Metanephros (tissue), 2 donors: ENCODE results near the genes DDX50, SRGN and SUPV3L1.

- RAMPAGE, long total RNA = no peak
These were observed 68.2 kb downstream of the NRBF2 start for GRCh38 chr10:63201344-63201704.

- RAMPAGE, long total RNA = no peak
These were observed 122.9 kb downstream of the NRBF2 start for GRCh38 chr10:63256072-63256320.

- RAMPAGE, long total RNA = no peak
These were observed 573 bp upstream of the REEP3 start for GRCh38 chr10:63520602-63521054.

- RAMPAGE, long total RNA = no peak
These were observed 108.8 kb downstream of the REEP3 start for GRCh38 chr10:63629923-63630406.

DNA sequence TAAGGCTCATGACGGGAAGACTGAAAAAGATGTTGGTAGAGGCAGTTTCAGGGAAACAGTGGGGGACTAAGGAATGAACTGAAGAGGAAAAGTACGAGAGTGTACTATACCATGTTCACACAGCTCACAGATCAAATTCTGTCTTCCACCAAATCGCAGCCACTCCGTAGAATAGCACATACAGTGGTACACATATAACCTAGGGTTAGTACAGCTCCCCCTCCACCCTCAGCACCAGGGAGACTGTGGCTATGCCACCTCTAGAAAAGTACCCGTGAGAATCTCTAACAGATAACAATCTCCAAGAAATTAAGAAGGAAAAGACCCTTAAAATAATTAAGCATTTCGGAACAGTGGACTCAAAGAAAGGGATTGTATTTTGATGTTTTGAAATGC lies 344.8 kb downstream of the REEP3 start:
- RAMPAGE, long total RNA = no peak

- RAMPAGE, long total RNA = no peak
These were observed 365.9 kb downstream of the REEP3 start for GRCh38 chr10:63886982-63887665.

DNA sequence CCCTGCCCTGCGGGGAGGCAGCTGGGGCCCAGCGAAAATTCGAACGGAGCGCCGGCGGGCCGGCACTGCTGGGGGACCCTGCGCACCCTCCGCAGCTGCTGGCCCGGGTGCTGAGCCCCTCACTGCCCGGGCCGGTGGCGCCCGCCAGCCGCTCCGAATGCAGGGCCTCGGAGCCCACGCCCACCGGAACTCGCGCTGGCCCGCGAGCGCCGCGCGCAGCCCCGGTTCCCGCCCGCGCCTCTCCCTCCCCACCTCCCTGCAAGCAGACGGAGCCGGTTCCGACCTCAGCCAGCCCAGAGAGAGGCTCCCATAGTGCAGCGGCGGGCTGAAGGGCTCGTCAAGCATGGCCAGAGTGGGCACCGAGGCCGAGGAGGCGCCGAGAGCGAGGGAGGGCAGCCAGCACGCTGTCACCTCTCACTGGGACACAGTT lies 675.7 kb downstream of the REEP3 start:
- RAMPAGE, long total RNA = no peak

DNA sequence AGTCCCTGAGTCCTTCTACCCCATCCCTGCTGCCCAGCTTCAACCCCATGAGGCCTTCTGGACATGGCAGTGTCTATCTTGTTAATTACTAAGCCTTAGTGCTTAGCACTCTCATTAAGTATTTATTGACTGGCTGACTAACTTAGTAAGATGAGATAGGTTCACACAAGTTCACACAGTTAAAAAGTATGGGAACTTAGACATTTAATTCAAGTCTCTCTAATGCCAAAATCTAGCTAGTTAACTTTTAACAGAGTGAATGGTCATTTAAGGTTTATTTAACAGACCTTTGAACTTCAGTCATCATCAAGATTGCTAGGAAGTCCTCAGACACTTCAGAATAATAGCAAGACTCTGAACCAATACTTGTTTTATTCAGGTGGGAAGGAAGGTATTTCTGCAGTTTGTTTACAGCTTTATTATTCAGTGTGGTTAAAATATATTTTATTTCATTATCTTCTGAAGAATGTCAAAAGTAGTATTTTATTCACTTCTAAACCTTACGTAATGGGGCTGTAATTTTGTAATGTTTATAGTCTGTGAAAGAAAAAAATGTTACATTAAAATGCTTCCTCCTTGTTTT lies 848.9 kb downstream of the REEP3 start:
- RAMPAGE, long total RNA = no peak

DNA sequence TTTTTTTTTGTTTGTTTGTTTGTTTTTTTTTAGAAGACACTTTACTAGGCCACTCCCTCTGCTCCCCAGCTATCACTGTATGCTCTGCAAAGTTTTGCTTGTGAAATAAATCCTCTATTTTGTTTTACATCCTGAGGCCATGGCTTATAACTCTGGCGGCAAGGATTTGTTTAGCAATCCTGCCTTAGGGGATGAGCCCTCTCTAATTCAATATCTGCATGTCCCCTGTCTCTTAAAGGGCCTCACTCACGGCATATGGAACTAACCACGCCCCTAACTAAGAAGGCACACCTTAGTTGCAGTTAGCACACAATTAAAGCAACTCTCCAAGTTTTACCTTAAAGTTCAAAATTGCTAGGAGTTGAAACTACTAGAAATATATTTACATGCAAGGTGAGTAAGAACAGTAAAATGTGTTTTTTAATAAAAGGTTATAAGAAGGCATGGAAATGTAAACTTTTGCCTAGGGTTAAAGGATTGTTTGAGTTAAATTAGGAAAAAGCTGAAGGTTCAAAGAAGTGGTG lies 1354.6 kb upstream of the LRRTM3 start:
- RAMPAGE, long total RNA = no peak

DNA sequence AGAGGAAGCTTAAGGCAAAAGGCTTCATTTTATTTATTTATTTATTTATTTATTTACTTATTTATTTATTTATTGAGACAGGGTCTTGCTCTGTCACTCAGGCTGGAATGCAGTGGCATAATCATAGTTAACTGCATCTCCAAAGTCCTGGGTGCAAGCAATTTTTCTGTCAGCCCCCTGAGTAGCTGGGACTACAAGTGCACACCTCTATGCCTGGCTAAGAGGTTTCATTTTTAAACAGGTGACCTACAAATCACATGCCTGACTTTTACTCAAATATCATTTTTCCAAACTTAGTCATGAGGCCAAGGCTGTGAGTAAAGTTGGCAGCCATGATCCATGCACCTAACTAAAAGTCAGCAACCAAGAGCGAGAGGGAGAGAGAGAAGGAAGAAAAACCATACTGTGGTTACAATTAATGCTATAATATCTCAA lies 1305.3 kb upstream of the LRRTM3 start:
- RAMPAGE, long total RNA = no peak

- RAMPAGE, long total RNA = no peak
These were observed 704.9 kb upstream of the LRRTM3 start for GRCh38 chr10:66220918-66221295.

DNA sequence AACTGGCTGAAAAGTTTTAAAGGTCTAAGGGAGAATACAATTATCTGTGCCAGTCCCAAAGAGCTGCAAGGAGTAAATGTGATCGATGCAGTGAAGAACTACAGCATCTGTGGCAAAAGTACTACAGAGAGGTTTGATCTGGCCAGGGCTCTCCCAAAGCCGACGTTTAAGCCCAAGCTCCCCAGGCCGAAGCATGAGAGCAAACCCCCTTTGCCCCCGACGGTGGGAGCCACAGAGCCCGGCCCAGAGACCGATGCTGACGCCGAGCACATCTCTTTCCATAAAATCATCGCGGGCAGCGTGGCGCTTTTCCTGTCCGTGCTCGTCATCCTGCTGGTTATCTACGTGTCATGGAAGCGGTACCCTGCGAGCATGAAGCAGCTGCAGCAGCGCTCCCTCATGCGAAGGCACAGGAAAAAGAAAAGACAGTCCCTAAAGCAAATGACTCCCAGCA lies 2.1 kb downstream of the LRRTM3 start:
- RAMPAGE, long total RNA = no peak

DNA sequence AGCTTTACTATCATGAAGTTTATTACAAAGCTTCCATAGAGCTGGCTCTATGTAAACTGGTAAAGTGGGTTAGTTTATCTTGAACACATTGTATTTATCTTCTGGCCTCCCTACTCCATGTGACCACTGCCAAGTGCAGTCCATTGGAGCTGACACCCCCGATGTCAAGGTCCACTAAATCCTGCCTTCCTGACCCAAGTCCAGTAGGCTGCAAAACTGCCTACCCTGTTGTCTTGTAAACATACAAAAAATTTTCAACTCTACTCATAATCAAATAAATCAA lies 10.2 kb downstream of the DNAJC12 start:
- RAMPAGE, long total RNA = no peak

DNA sequence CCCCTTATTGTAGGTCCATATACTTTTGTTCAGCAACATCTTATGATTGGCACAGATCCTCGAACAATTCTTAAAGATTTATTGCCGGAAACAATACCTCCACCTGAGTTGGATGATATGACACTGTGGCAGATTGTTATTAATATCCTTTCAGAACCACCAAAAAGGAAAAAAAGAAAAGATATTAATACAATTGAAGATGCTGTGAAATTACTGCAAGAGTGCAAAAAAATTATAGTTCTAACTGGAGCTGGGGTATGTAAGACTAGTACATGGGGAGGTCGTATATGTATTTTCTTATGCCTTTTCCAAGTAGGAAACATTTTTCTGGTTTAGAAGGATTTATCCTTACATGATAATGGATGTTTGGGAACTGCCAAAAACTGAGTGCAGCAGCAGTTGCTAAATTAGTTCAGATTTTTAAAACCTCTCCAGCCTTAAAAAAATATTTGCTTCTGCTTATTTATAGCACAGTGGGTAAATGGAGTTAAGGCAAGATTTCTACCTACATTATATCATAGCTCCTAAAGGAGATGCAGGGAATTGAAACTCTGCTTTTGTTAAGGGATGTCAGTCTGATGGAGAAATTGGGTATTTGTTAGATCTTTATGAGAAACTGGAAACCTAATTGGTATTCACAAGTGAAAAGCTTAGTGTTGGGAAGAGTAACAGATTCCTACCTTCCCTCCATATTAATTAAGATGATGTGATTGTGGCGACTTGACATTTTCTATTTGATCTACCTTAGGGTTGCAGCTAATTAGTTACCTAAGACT lies 4.6 kb downstream of the SIRT1 start:
- RAMPAGE, long total RNA = no peak

- RAMPAGE, long total RNA = no peak
These were observed 24.2 kb upstream of the DDX50 start for GRCh38 chr10:68876823-68877336.

DNA sequence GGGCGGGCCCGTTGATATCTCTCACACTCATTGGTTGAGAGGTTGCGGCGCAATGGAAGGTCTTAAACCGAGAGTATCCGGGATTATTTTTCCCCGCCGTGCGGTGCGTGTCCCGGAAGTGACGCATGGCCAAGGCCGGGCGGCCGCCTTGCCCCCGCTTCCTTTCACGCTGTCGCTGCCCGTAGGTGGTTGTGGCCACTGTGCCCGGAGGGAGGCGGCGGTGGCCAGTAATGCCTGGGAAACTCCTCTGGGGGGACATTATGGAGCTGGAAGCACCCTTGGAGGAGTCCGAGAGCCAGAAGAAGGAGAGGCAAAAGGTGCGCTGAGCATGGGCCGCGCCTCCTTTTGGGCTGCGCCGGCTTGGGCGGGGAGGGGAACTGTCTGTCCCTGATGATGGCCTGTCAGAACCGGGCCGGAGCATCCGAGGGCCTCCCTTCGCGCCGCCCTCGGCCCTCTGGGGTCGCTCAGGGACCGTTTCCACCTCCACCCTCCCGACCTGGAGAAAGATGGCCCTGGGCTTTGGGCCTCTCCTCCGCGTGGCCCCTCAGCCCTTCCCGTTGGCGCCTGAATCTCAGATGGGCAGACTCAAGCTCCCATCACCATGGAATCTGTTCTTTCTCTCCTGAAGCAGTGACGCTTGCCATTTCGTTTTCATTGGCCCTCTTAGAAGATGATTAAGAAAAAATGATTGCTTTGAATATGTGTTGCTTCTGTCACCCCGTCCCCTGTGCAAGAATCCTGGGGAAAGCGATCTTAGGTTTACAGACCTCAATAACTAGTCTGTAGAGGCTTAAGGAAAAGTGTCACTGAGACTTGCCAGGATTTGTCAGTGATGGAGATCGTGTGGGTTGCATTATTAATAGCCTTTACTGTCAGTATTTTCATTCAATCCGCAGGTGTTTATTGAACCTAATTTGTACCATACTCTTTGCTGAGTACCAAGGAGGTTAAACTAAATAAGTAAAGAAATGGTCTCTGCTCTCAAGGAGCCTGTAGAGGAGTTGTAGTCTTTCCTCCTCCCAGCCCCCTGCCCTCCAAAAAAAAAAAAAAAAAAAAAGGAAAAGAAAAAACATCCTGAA lies at the start of gene DDX50:
DDX50 (plus strand) TSS at position 161 of the 1,079 bp plus-strand sequence.
- RAMPAGE, long total RNA = no peak

- RAMPAGE, long total RNA = no peak
These were observed at the start of gene SRGN for GRCh38 chr10:69087771-69088767. Gene SRGN, plus strand, starts transcription at chr10:69088103.

DNA sequence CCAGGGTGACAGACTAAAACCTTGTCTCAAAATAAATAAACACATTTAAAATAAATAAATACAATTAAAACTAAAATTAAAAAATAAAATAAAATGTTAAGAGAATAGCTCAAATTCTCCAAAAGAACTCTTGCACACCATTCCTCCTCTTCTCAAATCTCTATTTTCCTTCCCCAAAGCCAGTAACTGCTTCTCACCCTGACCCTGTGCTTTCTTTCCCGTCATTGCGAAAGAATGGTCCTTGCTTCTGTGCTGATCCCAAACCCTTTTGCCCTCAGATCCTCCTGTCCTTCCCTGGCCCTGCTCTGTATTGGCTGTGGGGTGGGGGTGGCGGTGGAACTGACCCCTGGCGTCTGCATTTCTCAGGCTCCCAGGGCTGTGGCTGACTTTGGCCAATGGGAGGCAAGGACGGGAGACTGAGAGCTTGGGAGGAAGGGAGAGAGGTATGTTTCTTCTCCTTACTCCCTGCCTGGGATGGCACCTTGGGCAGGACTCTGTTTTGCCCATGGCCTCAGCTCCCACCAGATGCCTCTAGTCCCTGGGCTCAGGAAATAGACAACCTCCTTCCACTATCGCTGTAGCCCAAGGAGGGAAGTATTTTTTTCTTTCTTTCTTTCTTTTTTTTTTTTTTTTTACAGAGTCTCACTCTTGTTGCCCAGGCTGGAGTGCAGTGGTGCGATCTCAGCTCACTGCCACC lies 12.6 kb downstream of the SRGN start:
- RAMPAGE, long total RNA = no peak

DNA sequence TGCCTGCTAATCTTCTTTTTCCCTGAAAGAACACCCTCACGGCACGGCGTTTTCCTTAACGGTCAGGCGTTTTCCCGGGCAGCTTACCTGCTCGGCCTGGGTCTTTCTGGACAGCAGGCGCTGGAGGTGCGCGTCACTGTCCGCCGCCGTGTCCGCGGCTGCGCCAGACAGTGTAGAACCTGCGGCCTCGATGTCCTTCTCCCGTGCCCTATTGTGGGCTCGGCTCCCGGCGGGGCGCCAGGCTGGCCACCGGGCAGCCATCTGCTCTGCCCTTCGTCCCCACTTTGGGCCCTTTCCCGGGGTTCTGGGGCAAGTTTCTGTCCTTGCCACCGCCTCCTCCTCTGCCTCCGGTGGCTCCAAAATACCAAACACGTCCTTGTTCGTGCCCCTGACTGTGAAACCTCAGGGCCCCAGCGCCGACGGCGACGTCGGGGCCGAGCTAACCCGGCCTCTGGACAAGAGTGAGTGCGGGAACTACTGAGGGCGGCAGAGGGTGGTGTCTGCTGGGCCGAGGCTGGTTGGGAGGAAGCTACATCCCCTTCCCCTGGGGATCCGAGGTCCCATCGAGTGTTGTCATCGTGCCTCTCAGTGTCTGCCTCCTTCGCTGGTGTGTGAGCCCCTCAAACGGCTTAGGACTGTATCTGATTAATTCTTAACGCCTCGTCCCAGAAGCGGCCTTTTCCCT lies at the start of gene SUPV3L1:
SUPV3L1 (plus strand) TSS at position 133 of the 685 bp plus-strand sequence.
- RAMPAGE, long total RNA = no peak

- RAMPAGE, long total RNA = no peak
These were observed 5.1 kb downstream of the HK1 start for GRCh38 chr10:69323773-69324200.